Occipital lobe (tissue), 2 donors: ENCODE results near the genes SLC7A14 and TMEM212.

GRCh38 chr3:170425576-170426312 is 7.1 kb downstream of the CLDN11 start:
- RAMPAGE, long total RNA = no peak

- RAMPAGE, long total RNA = no peak
Measured at GRCh38 chr3:170585809-170586418, at the start of gene SLC7A14. TSS of gene SLC7A14 (minus strand) at chr3:170586075.

DNA sequence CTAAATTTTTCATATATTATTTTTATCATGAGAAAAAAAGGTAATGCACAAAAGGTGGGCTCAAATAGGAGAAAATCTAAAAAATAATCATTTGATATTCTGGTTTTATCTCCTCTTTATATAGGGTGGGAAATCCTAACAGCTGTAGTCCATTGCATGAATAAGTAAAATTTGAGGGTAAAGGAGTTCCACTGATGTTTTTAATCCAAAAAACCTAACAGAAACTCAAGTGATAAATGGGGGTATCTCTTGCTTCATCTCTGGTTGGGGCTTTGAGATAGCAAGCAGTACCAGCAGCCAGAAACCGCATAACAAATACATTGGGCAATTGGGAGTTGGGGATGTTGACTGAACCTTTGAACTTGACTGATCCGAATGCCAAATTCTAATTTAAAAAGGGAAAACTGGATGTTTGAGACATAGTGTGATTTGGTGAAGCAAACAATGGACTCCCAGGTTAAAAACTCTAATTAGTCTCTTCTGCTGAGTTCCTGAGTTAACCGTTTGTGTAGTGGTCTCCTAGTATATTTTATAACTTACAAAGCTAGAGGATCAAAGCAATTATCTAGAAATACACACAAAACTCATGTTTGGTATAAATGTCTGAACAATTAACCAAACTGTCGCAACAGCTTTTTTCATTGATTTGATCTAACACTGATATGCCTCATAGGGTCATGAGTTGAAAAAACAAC is 12.7 kb downstream of the SLC2A2 start:
- RAMPAGE, long total RNA = no peak

GRCh38 chr3:171024109-171024815 is 2.3 kb downstream of the SLC2A2 start:
- RAMPAGE, long total RNA = no peak

DNA sequence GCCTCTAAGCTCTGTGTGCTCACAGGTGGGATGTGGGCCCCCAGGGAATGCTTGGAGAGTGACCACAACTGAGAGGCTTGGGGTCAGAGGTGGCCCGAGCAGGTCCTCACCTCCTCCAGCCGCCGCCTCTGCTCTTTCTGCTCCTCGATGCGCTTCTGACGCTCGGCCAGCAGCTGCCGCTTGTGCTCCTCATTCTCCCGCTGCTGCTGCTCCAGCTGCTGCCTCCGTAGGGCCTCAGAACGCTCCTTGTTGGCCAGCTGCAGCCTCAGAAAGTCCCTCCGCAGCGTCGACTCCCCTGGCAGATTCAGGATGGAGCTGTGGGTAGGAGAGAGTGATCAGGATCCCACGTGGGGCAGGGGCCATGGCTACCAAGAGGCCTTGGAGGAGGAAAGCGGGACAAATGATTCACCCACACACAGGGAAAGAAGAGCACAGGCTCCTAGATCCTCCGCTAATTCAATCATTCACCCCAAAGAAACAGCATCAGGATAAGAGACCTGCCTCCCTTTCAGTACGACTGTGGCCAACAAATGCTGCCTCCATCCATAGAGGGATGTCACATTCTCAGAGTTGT is 130.9 kb upstream of the SLC2A2 start:
- RAMPAGE, long total RNA = no peak

GRCh38 chr3:171671577-171672269 is 138.6 kb downstream of the PLD1 start:
- RAMPAGE, long total RNA = no peak

DNA sequence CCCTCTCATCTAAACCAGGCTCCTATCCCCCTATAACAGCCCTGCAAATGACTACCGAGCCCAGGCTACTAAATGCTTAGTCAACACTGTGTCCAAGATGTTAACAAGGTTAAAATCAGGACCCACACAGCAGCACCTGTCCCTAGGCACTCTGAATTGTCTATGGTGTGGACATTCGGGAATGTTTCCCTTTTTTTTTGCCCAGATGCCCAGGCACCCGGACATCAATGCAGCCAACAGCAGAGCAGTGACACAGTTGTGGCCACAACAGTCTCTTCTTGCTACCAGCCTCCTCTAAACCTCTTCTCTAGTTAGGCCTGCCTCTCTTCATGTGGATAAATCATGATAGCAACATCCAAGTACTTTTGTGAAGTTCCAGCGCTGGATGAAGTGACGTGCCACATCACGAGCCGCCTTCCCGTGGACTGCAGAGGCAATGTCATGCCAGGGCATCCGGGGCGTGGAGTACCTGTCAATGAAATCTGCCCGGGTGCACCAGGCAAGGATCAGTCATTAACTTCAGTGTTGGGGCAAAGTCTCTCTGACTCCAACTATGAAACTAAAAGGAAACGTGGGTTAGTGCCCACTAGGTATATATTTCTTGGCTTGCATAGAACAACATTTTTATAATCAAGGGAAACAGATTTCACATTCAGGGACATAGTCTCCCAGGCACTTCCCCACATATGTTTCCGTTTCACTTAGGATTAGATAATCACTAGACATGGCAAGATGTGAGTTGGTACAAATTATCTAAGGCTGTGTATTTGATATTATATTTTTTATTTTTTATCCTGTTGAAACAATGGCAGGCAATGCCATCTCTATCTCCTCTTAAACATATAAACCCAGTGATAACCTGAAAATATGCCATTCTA is 133.7 kb downstream of the PLD1 start:
- RAMPAGE, long total RNA = no peak

- RAMPAGE, long total RNA = no peak
Measured at GRCh38 chr3:171688578-171689087, 121.7 kb downstream of the PLD1 start.

DNA sequence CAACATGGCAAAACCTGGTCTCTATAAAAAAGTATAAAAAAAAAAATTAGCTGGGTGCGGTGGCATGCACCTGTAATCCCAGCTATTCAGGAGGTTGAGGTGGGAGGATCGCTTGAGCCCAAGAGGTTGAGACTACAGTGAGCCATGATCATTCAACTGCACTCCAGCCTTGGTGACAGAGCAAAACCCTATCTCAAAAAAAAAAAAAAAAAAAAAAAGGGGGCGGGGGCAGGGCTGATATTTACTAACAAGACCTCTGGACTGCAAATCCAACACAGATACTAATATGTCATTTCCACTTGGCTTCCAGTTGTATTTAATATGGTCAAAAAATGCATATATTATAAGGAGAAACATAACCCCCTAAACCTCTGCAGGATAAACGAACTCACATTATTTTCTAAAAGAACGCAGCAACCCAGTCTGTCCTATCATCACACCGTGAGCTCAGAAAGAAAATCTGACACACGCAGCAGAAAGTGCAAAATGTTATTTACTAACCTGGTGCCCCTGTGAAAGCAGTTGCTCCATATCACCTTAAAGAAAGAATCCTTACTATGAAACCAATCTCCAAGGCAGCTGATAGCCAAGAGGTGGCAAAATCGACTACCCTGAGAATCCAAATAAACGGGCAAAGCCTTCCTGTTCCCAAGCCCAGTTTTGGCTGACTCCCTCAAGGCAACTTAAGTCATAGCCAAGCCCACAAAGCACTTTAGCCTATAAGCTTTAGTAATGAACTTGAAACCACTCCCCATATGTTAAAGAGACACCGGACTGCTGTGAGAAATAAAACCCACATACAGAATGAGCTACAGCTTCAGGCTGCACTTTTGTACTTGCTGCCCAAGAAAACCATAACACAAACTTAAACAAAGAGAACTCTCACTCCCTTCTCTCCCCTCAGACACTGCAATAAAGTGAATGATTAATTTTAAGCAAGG is 39.3 kb downstream of the PLD1 start:
- RAMPAGE, long total RNA = no peak

DNA sequence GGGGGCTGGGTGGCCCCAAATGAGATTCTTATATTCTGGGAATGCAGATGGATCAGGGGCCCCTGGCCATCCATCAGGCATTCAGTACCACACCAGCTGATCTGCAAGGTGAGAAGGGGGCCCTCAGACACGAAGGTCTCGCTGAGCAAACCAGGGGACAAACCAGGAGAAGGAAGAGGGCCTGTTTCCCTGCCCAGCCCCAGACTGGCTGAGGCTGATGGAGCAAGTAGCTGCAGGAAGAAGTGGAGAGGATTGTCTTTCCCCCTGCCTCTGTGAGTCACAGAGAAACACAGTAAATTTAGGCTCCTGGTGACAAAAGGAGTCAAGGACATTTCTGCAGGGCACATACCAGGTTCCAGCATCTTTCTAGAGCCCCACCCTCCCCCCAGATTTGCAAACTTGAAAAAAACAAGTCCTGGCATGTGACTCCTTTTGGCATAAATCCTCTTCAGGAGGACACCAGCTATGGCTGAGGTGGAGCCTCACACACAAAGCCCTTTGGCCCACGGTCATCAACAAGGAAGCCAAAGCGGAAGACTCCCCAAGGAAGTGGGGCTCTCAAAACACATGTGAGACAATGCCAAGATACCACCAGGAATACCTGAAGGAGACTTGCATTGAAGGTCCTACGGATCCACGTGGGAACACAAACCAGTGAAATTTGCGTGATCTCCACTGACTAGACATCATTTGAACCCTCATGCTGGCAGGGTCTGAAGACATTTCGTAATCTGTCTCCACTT is 17.7 kb downstream of the PLD1 start:
- RAMPAGE, long total RNA = no peak

GRCh38 chr3:171825210-171825874 is 15.1 kb upstream of the PLD1 start:
- RAMPAGE, long total RNA = no peak

DNA sequence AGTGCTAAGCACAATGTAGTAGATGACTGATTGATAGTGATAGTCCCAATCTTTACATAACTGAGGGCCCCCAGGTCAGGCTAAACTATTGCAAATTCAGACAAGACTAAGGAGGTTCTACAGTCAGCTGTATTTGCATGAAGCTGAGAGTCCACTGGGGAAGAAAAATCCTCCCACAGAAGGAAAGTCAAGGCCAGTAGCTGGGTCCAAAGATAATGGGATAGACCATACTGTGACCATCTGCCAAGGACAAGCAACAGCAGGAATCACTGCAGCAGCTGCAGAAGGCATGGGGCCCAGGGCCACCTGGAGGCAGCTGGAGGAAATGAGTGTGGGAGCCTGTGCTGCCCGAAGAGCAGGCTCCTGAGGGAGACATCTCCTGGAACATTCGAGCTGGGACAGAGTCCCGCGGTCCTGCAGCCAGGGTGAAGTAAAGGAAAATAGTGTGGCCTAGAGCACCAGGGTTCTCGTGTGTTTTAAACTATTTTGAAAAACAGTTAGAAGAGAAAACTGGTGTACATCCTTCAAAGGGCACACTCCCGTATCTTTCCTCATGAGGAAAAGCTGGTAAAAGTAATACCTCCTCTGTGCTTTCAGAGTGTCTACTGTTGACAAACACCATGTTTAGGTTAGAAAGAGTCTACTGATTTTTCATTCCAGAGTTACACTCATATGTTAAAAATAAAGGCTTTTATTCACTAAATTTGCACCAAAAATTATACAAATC is 13.2 kb upstream of the TMEM212 start:
- RAMPAGE, long total RNA = no peak

- RAMPAGE, long total RNA = no peak
Measured at GRCh38 chr3:171841287-171841773, 1.8 kb upstream of the TMEM212 start.

DNA sequence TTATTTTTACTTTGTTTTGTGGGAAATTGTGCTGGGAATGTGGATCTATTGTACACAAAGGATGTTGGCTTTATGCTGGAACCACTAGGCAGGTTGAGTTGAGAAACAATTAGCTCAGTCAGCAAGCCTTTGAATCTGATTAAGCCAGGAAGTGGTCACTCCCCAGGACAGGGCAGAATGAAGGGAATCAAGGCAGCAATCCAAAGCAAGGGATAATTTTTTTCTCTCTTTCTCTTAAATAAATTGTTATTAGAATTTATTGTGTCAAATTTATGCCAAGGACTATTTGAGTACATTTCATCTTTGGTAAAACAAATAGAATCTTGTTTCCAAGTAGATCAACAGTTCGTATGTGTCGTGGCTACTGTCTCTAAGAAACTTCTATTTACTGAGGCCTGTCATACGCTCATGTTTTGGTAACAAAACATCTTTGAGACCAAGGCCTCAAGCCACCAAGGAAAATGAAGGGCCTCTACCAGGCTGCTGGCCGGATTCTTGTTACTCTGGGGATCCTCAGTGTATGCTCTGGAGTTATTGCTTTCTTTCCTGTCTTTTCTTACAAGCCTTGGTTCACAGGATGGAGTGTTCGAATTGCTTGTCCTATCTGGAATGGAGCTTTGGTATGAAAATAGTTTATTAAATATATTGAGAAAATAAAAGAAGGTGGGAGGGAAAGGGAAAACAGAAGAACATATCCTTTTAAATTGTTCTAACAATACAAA is at the start of gene TMEM212:
TSS of gene TMEM212 (plus strand) at position 427 of the 722 bp plus-strand sequence.
- RAMPAGE, long total RNA = no peak

- RAMPAGE, long total RNA = no peak
Measured at GRCh38 chr3:172083744-172084526, 44.6 kb downstream of the FNDC3B start.

DNA sequence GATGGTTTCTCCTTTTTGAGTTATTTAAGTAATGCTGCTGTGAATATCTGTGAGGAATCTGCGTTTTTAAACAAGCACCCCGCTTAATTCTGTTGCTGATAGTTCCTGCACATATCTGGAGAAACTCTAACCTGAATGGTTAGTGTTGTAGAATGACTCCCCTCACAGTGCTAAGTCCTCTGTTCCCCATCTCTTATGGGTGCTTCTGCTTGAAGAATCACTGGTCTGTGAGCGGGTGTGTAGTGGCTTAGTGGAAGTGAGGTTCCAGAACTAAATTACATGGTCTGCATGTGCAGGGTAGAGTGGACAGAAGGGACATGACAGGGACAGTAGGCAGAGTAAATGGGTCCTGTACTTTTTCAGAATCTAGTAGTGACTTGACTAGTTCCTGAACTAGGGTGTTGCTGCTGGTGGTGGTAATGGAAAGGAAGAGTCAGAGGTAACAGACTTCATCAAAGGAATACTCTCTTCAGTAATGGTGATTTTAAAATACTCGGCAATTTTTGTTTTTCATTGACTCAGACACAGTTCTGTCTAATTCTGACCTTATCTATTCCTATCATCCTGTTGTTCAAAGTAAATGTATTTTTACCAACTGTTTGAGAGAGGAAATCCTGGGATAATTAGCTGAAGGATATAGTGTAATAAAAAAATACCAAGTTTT is 55.3 kb downstream of the FNDC3B start:
- RAMPAGE, long total RNA = no peak

- RAMPAGE, long total RNA = no peak
Measured at GRCh38 chr3:172153248-172154008, 114.0 kb downstream of the FNDC3B start.

DNA sequence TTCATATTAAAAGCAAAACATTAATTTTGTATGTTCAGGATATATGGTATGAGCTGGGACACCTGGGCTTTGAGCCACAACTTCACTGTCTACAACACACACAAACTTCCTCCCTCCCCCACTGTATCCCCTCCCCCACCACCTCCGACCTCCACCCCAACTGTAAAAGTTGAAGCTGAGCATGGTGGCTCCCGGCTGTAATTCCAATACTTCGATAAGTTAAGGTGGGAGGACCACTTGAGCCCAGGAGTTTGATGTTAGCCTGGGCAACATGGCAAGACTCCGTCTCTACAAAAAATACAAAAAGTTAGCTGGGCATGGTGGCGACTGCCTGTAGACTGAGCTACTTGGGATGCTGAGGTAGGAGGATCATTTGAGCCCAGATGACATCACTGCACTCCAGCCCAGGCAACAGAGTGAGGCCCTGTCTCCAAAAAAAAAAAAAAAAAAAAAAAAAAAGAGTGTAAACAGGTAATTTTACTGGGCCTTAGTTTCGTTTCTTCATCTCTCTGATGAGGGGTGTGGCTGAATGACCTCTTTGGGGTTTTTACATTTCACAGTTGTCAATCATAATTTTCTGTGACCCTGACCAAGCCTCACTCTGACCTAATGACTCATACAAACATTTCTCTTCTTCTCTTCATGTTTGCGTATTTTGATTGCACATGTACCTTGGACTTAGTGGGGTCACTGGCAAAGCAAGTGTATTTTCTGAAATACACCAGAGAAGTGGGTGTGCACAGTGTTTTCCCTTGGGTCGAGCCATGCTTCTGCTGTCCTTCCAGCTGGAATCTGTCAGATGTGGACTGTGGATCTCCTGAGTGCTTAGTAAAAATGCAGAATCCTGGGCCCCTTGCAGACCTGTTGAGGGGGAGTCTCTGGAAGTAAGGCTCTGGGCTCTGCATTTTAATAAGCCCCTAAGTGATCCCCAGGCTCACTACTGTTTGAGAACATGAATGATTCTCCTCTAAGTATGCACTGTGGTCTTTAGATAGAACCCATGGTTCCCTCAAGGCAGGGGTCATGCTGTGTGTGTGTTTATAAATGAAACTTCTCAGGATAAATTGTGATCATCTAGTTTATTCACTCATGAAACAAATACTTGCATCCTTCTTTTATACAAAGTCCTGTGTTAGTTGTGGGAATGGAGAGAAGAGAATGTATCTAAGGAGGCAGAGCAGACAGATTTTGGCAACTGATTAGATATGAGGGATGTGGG is 140.5 kb downstream of the FNDC3B start:
- RAMPAGE, long total RNA = no peak

GRCh38 chr3:172194730-172195367 is 155.5 kb downstream of the FNDC3B start:
- RAMPAGE, long total RNA = no peak

GRCh38 chr3:172204495-172205063 is 165.2 kb downstream of the FNDC3B start:
- RAMPAGE, long total RNA = no peak